Smooth muscle cell (in vitro differentiated cells): ENCODE data around the genes COL11A1 and AMY1A.

- RAMPAGE, long total RNA, result no peak
These were observed 60.7 kb downstream of the CDC14A start for GRCh38 chr1:100412879-100413590.

- RAMPAGE, long total RNA, result no peak
These were observed 45.0 kb downstream of the GPR88 start for GRCh38 chr1:100582770-100583451.

DNA sequence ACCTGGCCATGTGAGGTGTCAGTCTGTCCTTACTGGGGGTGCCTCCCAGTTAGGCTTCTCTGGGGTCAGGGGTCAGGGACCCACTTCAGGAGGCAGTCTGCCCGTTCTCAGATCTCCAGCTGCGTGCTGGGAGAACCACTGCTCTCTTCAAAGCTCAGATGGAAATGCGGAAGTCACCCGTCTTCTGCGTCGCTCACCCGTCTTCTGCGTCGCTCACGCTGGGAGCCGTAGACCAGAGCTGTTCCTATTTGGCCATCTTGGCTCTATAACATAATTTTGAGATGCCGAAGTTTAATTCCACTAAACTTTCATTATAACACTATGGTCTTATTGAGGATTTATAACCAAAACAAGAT lies 37.3 kb upstream of the VCAM1 start:
- RAMPAGE, long total RNA, result no peak

- RAMPAGE, long total RNA, result no peak
These were observed 4.1 kb downstream of the VCAM1 start for GRCh38 chr1:100723623-100724107.

DNA sequence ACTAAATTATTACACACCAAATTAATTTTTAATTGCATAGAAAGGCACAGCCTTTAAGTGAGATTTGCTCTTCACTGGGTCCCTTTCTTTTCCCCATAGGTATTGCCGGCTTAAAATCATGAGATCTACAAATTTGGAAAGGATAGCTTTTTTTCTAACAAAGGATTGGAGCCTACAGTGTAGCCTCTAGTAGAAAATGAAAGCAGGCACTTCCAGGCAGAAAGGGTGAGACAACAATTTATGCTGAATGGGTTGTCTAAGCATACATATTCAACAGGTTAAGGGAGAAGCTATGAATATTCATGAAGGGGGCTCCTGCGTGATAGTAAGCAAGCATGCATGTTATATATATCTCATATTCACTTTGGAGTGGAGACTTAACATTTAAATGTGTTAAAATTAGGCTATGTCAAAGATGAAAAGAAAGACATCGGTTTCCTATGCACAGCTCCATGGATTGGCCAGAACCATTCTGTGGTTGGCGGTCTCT lies 65.9 kb downstream of the VCAM1 start:
- RAMPAGE, long total RNA, result no peak

DNA sequence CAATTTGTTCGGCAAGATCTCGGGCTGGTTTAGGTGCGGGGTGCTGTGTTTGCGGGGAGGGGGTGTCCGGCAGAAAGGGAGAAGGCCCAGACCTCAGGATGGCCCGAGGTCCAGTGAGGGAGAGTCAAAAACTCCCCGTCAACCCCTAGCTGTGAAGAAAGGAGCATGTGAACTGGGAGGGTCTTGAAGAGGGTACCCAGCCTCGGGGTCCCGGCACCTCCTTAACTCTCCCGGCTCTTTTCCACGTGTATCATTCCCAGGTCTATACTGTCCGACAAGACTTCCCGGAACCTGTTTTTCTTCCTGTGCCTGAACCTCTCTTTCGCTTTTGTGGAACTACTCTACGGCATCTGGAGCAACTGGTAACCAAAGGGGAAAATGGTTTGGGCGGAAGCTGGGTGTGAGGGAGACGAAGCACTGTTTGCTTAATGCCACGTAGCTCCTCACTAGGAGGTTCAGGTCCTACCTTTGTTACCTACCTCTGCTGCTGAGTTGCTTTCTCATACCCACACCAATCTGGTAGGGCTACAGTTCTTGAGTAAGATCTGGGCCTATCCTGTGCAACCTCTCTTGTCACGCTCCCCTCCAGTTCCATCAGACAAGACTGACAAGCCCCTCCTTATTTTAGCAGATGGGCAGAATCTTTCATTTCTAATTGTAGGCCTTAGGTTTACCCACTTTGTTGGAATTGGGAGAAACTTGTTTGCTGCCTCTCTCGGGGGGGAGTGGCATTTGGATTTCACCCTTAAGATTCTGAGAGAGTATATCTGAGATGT lies 608 bp downstream of the SLC30A7 start:
- RAMPAGE, long total RNA, result no peak

- RAMPAGE, long total RNA, result no peak
These were observed 5.0 kb downstream of the DPH5 start for GRCh38 chr1:101020556-101021017.

DNA sequence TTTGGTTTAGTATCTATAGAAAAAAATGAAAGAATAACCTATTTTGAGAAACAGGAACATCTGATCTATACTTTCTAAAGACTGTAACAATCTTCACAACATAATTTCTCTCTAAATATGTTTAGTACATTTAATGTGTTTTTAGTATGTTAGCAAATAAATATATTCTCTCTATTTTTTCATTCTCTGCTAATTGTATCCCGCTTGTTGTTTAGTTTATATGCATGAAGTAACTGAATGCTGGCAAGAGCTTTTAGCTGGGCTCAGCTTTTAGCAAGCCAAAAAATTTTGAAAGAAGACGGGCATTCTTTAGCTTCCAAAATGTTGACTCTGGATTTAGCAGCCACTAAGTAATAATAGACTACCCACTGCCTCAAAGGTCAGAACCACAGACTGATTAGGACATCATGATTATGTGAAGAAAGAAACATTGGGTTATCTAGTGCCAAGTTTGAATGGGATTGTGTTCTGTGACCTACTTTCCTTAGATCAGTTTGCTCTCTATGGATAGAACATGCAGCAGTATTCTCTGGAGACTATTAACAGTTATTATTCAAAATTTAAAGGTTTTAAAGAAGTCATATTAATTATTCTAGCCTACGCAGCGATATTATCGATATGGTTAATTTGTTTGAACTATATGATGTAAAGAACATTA lies 80.3 kb upstream of the DPH5 start:
- RAMPAGE, long total RNA, result no peak

DNA sequence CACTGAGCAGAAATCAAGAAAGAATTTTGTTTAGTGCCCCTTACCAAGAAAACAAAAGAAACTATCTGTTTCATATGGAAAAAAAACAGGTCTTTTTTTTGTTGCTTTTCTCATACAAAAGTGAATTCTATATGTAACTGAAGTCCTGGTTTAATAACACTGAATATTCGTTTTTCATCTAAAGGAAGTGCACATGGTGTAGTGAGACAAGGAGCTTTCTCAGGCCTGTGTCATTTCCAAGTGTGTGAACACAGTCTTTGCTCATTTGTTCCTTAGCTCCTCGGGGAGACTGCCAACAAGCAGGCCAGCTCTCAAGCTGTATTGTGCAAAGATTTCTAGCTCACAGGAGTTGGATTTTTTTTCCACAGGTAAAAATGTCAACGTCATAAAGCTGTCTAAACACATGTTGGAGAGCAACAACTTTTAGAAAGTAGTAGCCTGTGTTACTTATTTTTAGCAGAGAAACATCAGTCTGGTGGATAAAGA lies 87.9 kb upstream of the S1PR1 start:
- RAMPAGE, long total RNA, result no peak

DNA sequence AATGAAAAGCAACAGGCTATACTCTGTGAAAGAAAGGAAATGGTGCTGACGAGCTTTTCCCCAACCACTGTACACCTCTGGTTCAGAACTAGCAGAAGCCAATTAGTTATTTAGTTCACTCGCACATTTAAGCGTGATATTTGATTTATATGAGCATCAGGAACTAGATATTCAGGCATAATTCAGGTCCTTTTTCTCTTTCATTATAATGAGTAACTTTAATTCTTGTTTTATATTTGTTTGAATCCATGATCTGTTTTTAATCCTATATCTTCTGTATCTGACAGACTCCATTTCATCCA lies 74.4 kb upstream of the S1PR1 start:
- RAMPAGE, long total RNA, result no peak

DNA sequence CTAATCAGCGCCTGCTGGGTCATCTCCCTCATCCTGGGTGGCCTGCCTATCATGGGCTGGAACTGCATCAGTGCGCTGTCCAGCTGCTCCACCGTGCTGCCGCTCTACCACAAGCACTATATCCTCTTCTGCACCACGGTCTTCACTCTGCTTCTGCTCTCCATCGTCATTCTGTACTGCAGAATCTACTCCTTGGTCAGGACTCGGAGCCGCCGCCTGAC lies 2.6 kb downstream of the S1PR1 start:
- RAMPAGE, long total RNA, result no peak

GRCh38 chr1:101247919-101248191 lies 11.0 kb downstream of the S1PR1 start:
- RAMPAGE, long total RNA, result no peak

GRCh38 chr1:101409948-101410904 lies 173.4 kb downstream of the S1PR1 start:
- RAMPAGE, long total RNA, result no peak

- RAMPAGE, long total RNA, result start-site peak on the minus strand at chr1:103108450-103108607, 1,093 and 788 reads in 2 replicates
These were observed at the start of gene COL11A1 for GRCh38 chr1:103108164-103109150. COL11A1 (minus strand) TSS chr1:103108522.

GRCh38 chr1:103530199-103530764 lies 4.8 kb downstream of the RNPC3 start:
- RAMPAGE, long total RNA, result no peak

DNA sequence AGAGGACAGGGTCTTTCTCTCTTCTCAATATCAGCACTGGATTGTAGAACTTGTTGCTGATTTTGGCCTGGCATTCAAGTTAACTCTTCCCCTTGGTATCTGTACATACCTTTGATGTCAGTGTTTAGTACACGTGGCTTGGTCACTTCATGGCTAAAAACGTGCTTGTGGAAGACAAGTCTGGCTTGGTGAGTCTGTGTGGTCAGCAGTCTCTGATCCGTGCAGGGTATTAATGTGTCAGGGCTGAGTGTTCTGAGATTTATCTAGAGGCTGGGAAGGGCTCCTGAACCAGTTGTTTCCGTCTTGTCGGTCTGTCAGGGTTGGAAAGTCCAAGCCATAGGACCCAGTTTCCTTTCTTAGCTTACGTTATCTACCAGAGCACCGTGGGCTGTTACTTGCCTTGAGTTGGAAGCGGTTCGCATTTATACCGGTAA lies at the start of gene AMY1A:
Gene AMY1A (plus strand): TSS at position 262 of the 434 bp plus-strand sequence.
- RAMPAGE, long total RNA, result no peak

DNA sequence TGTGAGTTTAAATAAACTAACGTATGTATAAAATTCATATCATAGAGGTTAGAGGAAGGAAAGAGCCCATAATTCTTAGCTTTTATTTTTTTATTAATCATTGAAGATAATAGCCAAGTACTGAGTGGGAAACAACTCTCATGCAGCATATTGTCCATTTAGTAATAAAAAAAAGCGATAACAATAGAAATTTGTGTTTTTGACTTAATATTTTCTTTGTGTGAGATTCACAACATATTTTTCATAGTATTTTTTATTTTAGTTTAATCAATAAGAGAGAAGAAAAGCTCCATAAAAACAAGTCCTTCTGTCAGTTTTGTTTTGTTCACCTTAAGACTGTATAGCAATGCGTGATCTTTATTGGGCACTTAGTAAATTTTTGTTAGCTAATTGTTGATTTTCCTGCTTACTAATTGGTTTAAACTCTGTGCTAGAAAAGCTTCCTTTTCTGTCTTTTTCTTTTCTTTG lies 1280.3 kb upstream of the PRMT6 start:
- RAMPAGE, long total RNA, result no peak

DNA sequence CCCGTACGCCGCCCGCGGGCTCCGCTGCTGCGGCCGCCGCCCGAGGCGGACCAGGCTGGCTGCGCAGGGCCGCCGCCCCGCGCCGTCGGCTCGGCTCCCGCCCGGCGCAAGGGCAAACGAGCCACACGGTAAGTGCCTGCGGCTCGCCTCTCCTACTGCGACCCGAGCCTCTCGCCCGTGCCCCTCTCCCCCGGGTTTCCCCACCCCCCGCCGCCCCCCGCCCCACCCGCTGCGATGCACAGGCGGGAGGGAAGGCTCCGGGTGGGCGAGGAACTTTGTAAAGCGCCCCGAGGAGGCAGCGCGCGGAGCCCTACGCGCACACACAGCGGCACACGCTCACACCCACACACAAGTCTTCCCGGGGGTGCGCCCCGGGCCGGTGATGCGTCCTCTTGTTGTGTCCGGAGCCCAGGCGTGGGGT lies 503 bp downstream of the NTNG1 start:
- RAMPAGE, long total RNA, result no peak

GRCh38 chr1:107306710-107307006 lies 165.8 kb downstream of the NTNG1 start:
- RAMPAGE, long total RNA, result no peak

- RAMPAGE, long total RNA, result no peak
These were observed 379.7 kb downstream of the VAV3 start for GRCh38 chr1:107585113-107585938.